Cardiac ventricle fibroblast (primary cell): Measurements from ENCODE around the gene CNTN5.

DNA sequence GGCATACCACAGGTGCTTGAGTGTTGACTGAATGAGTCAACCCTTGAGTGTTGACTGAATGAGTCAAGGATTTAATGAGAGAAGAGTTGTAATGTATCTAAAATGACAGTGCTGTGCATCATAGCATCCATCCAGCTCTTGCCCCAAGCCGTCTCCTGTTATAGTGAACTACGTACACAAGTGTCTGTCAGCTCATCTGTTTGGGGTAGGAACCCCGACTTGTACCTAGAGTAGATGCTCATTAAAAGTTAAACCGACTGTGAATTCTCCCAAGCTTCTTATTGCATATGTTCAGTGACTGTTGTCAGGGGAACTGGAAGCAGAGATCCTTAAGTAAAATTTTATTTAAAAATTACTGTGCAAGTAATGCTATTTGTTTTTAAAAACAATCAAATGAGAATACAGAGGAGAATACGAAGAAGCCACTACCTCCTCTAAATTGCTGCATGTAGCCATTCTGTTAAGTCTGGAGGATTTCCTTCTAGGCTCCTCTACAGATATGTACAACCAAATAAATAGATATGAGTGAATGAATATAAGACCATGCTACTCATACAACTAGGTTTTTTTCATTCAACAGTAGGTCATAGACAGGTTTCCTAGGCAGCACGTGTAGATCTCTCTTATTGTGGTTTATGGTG lies 92.9 kb downstream of the CWC15 start:
- RAMPAGE, long total RNA: no peak

DNA sequence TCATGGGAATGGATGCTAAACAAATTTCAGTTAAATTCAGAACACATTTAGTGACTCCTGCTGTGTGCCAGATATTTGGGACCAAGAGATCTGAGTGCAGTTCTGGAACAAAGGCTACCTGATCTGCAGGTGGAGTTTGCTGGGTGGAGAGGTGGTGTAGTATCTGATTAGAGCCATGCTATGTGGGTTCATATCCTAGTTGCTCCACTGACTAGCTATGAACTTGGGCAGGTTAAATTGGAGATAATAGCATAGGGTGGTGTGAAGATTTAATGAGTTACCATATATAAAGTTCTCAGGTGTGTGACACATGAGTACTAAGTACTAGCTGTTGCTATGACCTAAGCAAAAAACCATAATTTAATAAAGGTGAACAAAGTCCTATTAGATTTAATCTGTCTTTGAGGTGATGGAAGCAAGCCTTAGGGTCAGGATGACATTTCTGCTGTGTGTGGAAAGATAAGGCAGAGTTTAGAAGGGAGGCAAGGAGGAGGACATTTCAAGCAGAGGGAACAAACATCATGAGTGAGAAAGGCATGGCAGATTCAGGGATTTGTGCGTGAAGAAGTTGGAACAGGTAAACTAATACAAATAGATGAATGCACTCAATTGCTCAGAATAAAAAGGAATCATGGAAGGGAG lies 2.1 kb downstream of the ENDOD1 start:
- RAMPAGE, long total RNA: no peak

GRCh38 chr11:95092696-95093547 lies 3.3 kb downstream of the ENDOD1 start:
- RAMPAGE, long total RNA: no peak

DNA sequence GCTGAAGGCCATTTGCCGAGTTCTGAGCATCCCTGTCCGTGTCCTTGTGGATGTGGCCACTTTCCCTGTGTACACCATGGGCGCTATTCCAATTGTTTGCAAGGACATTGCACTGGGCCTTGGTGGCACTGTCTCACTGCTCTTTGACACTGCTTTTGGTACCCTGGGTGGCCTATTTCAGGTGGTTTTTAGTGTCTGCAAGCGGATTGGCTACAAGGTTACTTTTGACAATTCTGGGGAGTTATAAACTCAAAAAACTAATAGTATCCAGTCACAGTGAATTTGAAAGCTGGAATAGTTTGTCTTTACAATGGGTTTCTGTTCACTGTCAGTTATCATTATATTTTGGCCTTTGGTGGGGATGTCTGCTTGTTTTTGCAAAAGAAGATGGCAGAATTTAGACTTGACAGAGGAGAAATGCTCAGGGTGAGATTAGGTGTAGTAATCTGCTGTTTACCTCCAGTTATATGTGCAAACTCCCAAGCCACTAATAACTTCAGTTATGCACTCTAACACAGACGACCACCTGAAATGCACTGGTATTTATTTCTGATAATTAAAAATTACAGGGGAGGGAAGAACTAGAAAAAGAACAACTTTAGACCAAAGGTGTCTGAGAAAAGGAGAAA lies 39.8 kb downstream of the ENDOD1 start:
- RAMPAGE, long total RNA: no peak

- RAMPAGE, long total RNA: no peak
Observed at GRCh38 chr11:95196389-95197062, 34.5 kb downstream of the SESN3 start.

GRCh38 chr11:95202129-95203015 lies 28.6 kb downstream of the SESN3 start:
- RAMPAGE, long total RNA: no peak

- RAMPAGE, long total RNA: no peak
Observed at GRCh38 chr11:95229090-95229370, 2.0 kb downstream of the SESN3 start.

GRCh38 chr11:95242303-95243193 lies 11.5 kb upstream of the SESN3 start:
- RAMPAGE, long total RNA: no peak

GRCh38 chr11:95682693-95683025 lies 106.9 kb downstream of the FAM76B start:
- RAMPAGE, long total RNA: no peak

- RAMPAGE, long total RNA: no peak
Observed at GRCh38 chr11:96150915-96151543, 192.0 kb downstream of the MAML2 start.

GRCh38 chr11:96199412-96199877 lies 143.6 kb downstream of the MAML2 start:
- RAMPAGE, long total RNA: no peak

DNA sequence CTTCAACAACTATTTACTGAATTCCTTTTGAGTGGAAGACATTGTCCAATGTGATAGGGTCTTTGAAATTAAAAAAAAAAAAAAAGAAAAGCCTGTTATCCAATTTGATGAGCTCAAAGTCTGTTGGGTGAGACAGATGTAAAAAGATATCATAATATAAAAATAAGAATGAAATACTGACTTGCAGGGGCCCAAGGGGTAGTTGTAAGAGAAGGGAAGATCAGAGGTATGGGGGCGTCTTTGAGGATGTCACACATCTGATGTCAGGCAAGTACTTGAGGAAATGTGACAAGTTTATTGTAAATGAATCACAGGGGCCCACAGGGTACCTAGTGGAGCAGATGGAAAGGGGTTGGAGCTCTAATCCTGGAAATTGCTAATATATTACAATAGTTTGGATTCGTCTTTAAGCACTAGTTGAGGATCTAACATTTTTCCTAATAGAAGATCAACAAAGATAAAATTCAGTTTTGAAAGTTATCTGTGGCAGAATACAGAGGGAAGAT lies 131.6 kb downstream of the MAML2 start:
- RAMPAGE, long total RNA: no peak

GRCh38 chr11:96271738-96272562 lies 71.0 kb downstream of the MAML2 start:
- RAMPAGE, long total RNA: no peak

DNA sequence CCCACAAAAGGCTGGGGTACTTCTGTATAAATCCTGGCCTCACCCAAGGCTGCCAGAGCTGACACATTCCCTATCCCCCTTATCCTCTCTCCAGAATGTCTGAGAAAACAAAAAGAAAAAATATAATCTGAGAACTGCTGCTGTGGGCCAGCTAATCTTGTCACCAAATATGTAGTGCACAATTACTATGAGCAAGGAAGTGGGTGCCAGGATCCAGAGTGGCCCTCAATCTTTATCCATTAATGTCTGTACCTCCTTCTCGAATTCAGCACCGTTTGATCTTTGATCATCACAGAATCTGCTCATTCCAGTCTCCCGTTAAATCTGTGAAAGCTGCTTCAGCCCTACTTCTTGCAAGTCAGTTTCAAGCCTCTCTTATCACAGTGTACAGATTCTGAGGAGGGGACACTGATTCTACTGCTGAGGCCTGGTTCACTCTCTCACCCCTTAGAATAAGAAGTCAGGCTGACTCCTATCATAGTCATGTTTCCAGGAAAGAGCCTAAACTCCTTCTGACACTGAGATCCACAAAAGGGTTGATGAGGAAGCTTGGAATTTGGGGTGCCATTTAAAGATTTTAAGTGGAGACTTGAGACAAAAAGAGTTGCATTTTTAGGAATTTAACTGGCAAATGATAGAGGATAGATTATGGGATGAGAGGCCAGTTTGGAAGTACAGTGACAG lies 39.1 kb downstream of the MAML2 start:
- RAMPAGE, long total RNA: no peak

DNA sequence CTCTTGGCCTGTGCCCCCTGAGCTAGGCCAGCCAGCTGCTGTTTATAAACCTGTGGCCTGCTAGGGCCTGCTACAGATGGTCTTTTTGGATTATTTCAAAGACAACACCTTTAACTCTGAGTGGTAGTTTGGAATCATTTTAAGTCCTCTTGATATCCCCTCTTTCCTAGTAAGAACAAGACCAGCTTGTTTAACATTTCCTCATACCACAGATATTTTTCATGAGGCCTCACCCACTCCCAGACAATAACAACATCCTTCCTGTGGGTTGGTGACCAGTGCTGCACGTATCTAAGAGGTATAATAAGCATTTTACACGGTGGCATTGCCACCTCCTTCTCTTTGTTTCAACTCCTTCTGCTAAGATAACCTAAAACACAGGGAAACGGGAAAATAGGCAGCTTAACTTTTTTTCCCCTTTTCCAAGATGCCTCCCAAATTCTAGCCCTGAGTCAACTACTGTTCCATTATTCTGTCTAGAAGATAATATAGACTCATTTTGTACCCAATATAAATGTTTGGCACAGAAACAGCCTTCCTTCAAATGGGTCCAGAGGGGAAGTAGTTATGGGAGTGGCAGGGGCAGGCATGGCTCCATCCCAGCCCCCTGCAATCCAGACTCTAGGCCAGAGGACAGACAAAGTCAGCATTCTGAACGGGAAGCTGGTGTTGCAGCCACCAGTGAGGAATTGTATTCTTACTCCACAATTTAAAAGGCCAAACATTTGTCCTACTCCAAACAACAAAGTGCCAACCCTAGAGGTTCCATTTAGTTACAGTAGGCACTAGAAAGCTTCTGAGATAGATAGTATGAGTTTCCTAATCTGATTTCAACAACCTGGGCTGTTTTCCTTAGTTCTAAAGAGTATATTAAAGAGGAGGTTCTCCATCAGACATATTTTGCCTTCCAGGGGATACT lies 28.5 kb downstream of the MAML2 start:
- RAMPAGE, long total RNA: no peak

- RAMPAGE, long total RNA: no peak
Observed at GRCh38 chr11:96338845-96339215, 4.2 kb downstream of the MAML2 start.

DNA sequence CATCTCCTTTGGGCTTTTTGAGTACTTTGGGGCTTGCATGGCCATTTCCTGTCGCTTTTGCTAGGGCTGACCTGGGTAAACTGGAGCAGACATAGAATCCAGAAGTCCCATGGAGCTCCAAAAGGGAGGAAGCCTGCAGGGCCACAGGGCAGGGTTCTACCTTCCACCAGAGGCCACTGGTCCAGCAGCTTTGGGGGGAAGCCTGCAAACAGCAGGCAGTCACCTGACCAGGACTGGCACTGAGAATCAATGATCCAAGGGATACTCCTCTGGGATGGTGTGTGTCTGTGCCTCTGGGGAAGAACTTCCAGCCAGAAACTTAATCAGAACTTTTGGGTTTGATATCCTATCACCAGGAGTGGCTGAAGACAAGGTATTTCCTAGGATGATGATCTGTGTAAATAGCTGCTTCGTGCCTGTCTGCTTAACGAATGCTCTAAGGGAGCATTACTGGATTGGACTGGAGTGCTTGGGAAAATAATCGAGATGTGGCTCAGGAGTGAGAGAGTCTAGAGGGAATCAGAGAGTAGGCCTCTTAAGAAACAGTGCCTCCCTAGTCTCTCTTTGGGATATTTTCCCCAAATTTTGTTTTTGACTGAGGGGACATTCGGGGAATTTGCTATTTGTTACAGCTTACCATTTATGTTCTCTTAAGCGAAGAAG lies 2.6 kb downstream of the MAML2 start:
- RAMPAGE, long total RNA: no peak

- RAMPAGE, long total RNA: no peak
Observed at GRCh38 chr11:96506559-96507533, 117.0 kb downstream of the JRKL start.

DNA sequence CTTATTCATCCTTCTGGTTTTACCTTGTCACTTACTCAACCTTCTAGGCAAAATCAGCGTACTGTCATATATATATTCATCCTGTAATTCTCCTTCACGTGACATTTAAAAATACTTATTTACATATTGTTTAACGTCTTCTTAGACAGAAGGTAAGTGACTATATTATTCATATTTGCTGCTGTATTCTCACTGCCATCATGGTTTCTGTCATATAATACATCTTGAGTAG lies 1084.4 kb downstream of the JRKL start:
- RAMPAGE, long total RNA: no peak

DNA sequence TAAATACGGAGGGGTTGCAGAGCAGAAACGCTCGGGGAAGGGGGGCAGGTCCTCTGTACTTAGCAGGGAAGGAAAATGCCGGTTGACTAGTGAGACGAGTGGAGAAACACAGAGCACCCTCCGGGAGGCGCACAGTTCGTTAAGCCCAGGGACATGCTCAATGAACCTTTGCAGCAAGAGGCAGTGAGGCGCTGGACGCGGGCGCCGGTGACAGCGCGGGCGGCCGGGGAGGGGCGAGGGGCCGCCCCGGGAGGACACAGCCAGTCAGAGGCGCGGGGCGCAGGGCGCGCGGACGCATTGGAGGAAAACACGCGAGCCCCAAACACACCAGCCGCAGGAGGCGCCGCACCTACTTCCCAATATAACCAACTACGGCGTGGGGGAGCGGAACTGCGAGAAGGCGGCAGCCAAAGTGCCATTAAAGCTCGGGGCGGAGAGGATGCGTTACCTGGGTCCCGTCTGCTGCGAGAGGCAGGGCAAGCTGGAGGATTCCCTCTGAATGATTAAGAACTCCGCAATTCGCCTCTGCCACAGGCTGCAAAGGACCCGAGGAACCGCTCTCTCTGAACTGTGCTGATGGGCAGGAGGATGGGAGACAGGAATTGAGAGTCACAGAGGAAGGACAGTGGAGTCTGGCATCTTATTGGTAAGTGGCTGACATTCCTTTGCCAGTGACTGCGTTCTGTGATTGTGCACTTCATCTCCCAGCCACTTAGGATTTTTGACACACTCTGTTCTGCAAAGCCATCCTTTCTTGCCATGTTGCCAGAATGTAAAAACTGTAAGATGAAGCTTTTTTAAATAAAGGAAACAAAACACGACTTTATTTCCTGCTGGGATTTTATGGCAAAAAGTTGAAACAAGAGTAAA lies at the start of gene CNTN5:
Gene CNTN5 (plus strand): TSS at position 325 of the 870 bp plus-strand sequence.
- RAMPAGE, long total RNA: no peak